Endometrial microvascular endothelial cells (primary cell): ENCODE measurements around a stretch of chr3.

- RAMPAGE, long total RNA, result no peak
Measured at GRCh38 chr3:71244974-71245410, 338.5 kb downstream of the FOXP1 start.

DNA sequence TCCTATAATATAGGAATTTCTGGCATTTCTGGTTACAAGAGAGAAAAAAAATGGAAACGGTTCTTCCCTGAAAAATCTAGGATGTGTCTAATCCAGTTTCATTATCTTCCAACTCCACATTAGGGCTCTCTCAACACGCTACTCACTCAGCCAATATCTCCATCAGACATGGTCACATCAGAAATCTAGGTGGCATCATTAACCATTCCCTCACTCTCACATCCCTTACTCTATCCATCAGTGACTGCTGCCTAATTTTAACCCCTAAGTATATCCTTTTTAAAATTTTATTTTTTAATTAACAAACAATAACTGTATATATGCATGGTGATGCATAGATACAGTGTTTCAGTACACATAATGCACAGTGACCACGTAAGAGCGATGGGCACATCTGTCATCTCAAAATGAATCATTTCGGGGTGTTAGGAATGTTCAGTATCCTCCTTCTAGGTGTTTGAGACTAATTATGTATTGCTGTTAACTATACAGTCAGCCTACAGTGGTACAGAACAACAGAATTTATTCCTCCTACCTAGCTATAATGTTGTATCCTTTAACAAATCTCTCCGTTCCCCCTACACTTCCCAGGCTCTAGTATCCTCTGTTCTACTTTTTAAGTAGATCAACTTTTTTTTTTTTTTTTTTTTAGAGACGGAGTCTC, 307.1 kb downstream of the FOXP1 start:
- RAMPAGE, long total RNA, result no peak

DNA sequence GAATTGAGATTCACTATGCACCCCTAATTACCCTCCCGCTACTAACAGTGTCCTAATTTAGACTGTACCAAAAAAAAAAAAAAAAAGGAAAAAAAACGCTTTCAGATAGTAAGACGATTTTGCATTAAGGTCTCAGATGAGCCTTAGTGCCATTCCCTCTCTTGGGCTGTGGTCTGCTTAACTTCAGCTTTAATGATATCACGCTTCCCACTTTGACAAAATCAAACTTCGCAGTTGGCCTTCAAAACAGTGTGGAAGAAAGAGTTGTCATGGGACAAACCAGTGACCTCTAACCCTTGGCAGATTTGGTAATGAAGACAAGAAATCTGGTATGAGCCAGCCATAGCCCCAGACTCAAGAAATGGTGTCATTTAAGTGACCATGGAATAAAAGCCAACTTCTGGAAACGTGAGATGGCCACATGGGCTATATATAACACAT, 262.5 kb downstream of the FOXP1 start:
- RAMPAGE, long total RNA, result no peak

DNA sequence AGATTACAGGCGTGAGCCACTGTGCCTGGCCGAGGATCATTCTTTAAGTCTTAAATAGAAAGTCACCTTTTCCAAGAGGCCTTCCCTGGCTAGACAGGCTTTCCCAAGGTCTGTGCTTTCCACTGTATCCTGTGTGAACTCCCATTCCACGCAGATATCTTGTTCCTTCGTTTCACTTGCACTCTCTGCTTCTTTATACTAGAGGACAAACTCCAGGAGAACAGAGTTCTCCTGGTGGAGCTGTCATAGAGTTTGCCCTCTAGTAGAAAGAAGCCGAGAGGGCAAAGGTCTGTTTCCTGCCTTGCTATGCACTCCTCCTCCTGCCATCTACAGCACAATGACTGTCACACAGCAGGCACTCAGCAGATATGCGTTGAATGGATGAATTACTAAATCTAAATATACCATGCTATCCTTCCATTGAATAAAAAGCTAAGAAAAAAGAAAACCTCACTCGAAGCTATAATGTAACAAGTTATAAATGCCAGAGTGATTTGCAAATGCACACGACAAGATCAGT, 211.2 kb downstream of the FOXP1 start:
- RAMPAGE, long total RNA, result no peak

GRCh38 chr3:71421930-71422479, 161.5 kb downstream of the FOXP1 start:
- RAMPAGE, long total RNA, result no peak

DNA sequence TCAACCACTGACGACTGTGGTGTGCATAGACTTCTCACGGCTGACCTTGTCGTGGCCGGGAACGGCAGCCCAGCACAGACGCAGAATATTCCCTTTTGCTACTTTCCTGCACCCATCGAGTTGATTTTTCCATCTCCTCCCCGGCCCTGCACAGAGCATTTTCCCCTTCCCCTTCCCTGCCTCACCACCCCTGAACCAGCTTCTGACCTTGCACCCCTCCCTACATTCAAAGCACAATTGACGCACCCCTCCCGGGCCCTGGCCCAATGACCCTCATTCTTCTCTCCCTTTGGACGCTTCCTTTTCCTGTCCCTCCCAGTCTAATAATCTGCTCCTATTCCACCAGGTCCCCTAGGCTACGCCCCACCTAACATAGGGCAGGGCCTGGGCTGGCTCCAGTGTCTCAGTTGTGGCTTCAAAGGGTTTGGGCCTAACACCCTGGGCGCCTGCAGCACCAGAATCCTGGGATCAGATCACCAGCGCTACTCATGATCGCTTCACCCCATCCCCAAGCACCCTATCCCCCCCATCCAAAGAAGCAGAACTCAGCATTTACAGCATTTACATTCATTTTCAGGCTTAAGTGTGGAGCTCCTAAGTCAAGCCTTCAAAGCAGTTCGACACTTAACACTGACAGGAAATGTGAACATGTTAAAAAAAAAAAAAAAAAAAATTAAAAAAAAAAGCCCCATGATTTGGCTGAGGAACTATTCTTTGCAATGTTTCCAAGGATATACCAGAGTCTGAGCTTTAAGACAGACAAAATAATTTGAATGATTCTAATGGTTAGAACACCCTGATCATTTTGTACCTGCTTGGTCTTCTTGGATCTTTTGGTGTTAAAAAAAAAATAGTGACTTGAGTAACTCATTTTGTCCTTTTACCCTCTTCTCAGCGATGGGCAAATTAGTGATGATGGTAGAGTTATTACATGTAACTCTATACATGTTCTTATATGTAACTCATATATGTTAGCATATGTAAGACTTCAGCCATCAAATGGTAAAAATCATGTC, 151.0 kb downstream of the FOXP1 start:
- RAMPAGE, long total RNA, result no peak

GRCh38 chr3:71467265-71468190, 116.0 kb downstream of the FOXP1 start:
- RAMPAGE, long total RNA, result no peak

- RAMPAGE, long total RNA, result no peak
Measured at GRCh38 chr3:71532527-71533075, 50.9 kb downstream of the FOXP1 start.

DNA sequence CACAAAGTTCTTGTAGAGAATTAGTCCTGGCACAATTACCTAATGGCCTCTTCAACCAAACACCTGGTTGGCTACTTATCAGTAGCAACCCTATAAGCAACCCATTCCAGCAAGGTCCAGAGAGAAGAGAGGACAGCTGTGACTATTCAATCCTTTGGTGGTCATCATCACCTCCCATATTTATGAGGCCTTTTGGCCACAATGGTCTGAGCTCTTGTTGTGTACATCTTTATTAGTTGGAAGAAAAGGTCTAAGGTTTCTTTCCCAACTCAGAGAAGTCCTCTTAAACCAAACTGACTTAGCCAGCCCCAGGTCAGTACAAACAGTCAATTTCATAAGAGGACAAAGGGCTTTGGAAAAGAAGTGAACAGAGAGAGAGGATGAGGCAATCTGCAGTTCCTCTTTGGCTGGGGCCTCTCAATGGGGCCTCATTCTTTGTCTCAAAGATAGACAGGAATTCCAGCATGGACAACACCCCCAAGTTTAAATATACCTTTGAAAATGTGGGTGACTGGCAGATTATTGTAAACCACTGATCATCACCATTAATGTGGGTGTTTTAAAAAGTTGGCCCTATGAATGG, 35.8 kb downstream of the FOXP1 start:
- RAMPAGE, long total RNA, result no peak

- RAMPAGE, long total RNA, result no peak
Measured at GRCh38 chr3:71577799-71579039, 5.3 kb downstream of the FOXP1 start.

GRCh38 chr3:71615077-71615392, 31.5 kb upstream of the FOXP1 start:
- RAMPAGE, long total RNA, result no peak

DNA sequence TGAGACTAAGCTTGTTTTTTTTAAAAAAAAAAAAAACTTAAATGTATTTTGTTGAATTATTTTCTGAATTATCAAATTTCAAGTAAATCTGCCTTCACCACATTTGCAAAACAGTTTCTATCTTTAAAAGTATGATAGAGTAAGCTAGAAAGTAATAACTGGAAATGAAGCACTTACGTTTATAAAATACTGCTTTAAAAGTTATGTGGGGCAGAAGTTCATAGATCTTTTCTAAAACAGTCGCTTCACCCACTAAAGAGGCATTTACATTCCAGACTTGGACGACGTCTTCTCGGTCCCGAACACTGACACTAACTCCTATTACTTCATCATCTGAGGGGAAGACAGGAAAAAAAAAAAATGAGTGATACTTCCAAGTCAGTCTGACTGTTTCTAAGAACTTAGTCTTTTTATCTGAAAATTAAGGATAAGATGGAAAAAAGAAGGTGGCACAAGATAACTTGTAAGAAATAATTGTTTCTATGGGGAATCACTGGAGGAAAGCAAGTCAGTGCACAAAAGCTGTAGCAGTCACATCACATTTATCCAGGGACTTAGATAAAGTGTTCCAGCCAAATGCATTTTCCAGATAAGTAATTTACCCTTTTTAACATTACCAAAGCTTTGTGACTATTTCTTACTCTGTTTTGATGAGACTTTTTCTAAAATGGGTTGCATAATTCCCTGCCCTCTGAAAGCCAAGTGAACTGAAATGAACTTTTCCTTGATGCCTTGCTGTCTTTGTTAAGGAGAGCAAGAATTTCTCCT, 35.2 kb downstream of the EIF4E3 start:
- RAMPAGE, long total RNA, result no peak

DNA sequence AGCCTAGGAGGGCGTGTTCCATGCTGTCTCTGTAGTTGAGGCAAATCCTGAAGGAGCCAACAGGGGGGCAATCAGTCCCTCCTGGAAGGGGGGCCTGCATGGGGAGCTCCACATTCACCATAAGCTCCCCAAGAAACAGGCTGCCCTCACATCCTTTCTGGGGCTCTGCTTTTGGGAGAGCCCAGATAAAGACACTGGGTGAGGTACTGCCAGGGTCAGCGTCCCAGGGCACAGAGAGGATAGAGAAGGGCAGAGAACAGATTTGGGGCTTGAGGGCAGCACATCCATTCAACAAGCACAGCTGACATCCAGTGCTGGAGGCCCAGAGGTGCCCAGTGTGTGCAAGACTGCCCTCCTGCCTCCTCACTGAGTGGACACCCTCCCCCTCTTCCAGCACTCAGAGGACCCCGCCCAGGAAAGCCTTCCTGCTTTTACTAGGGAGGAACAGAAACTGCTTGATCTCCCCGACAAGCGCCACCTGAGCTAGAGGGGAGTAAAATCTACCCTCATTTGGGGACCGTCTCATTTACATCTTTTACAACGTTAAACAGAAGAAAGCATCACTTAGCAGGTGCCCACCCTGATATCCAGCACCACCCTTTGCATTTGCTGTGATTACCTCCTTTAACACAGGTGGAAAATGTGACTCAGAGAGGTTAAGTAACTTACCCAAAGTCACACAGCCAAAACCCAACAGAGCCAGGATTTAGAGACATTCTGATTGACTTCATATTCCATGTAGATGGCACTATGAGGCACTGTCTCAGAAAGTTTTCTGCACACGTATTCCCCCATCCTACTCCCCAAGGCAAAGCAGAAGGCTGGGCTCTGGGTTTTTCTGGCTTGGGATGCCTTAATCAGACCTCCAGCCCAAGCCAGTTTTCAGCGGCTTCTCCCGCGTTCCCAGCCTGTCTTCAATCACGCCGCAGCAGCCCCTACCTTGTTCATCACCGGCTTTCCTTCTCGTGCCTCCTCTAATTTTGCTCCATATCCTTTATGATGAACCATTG, 314.3 kb upstream of the PROK2 start:
- RAMPAGE, long total RNA, result no peak

GRCh38 chr3:72185922-72186650, 401.1 kb upstream of the PROK2 start:
- RAMPAGE, long total RNA, result no peak

GRCh38 chr3:72441015-72441640, 407.1 kb downstream of the SHQ1 start:
- RAMPAGE, long total RNA, result no peak

- RAMPAGE, long total RNA, result no peak
Measured at GRCh38 chr3:72495862-72496309, 352.4 kb downstream of the SHQ1 start.

GRCh38 chr3:72523409-72523841, 324.8 kb downstream of the SHQ1 start:
- RAMPAGE, long total RNA, result no peak

DNA sequence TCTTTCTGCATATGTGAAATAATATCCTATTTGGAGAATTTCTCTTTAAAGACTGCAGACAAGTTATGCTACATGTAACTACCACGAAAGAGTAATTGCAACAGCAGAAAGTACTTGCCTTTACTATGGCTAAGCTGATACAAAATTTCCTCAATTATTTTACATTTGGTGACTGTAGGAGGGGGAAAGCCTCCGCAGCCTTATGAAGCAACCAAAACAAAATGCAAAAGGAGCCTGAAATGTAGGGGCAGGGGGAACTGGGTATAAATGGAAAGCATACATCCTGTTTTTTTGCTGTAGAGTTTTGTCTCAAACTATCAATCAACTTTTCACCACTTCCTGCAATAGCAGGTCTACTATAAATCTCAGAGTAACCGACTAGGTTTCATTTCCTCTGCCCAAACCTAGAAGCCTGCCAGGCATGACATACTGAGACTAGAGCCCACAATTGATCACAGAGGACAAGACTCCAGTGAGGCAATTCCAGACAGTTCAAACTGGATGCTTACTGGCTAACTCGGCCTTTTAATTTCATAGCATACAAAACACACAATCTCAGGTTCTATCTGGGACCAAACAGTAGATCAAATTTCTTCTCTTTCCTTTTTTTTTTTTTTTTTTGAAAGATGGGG, 91.3 kb downstream of the SHQ1 start:
- RAMPAGE, long total RNA, result no peak

GRCh38 chr3:72821870-72822528, 26.2 kb downstream of the SHQ1 start:
- RAMPAGE, long total RNA, result no peak

- RAMPAGE, long total RNA, result no peak
Measured at GRCh38 chr3:73068228-73068896, 6.9 kb downstream of the EBLN2 start.